SP-49 (cell line): Measurements from ENCODE around the genes GOLGA5 and ITPK1.

DNA sequence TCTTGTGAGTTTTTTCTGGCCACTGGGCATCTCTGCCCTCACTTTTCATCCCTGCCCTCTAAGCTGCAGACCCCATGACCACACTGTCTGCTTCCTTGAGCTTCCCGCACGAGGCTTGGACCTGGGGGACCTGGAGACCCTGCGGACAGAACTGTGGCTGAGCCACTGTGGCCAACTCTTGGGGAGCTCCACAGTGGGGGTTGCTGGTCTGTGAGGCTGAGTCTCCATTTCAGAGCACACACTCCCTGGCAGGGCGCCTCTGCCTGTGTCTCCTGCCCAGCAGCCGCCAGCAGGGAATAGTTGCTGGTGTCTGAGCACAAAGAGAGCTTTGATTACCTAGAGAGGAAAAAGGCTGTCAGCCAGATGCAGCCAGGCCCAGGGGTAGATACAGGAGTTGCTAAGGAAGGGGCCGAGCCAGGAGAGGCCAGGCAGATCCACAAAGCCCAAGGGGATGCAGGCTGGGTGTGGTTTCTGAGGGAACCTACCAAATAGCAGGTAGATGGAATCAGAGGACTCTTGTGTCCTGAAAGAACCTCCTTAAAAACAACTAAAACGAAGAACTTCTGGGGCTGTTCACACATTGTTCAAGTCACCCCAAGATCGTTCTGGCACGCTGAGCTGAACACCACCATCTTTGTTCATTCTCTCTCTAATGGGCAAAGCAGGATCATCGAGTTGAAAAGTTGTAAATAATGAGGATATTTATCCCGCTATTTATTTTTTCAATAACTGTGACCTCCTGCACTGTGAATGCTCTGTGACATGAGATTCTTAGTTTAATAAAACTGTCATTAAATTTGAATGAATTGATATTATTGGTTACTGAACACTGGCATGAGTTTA is 12.8 kb upstream of the RIN3 start:
- PRO-cap, result no peak

DNA sequence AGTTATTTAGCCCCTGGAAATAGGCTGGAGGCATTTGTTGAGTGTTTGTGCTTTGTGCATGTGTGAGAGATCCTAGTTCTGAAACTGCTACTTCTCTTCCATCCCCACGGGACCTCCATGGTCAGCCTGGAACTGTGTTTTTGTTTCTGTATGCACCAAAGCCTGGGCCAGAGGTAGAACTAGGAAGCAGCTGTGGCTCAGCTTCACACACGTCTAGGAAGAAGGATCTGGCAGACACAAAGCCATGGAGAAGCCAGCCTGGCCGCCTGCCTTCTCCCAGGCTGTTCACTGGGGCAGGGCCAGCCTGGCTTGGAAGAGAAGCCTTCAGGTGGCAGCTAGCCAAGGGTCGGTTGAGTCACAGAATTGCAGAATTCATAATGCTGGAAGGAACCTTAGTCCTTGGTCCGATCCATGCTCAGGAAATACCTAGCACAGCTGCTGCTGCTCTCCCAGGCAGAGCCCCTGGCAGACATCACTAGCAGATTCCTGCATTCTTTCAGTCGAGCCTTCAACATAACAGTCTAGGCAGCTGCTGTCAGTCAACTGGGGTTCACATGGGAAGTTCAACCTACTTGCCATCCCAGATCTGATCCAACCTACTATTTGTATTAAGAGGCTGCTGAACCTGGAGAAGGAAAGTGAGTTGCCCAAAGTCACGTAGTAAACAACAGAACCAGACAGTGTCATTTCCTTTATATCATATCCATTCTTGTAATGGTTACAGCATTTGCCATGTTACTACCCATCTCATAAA is 27.1 kb downstream of the RIN3 start:
- PRO-cap, result no peak

GRCh38 chr14:92615292-92616214 is 102.0 kb downstream of the RIN3 start:
- PRO-cap, result no peak

DNA sequence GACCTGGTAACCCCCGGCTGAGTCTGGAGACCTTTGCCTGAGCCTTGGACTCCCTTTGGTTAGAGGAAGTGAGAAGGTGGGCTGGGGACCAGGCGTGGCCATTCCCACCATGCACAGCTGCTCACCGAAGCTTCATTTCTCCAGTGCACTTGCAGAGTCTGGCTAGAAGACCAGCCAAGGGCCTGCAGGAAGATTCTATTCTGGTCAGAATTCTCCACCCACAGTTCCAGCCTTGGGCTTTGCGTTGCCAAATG is 73.0 kb downstream of the LGMN start:
- PRO-cap, result no peak

GRCh38 chr14:92709465-92710056 is 38.9 kb downstream of the LGMN start:
- PRO-cap, result no peak

DNA sequence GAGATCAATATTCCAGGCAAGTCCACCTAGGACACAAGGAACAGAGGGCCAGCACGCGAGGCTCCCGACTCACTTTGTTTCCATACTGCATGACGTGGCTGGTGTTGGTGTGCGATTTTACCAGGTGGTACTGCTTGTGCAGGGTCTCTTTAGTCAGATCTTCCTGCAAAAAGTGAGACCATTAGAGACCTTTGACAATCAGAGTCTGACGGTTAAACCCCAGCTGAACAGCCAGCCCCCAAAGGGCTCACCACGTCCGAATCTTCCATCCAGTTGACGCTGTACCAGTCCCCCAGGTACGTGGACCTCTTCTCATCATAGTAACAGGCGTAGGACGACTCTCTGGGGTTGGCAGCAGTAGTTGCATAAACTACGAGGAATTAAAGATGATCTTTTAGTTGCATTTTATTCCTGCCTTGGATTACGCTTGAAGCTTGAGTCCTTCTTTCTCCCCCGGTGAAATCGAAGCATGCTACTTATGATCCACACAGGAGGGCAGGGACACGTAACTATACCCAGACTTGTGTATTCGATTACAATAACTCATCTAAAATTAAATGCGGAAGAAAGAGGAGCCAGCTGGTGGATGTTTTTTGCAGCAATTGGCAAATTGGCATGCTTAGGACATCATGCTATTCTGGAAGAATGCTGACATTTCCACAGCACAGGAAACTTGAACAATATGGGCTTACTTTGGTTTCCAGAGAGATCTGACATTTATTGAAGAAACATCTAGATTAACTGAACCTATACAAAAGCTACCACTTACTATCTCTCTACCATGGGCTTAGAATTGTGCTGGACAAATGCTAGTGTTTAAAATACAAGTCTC is 36.6 kb downstream of the LGMN start:
- PRO-cap, result no peak

DNA sequence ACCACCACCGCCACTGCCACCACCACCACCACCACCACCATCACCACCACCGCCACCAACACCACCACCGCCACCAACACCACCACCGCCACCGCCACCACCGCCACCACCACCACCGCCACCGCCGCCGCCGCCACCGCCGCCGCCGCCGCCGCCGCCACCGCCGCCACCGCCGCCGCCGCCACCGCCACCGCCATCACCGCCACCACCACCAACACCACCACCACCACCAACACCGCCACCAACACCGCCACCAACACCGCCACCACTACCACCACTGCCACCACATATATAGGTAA is 29.3 kb downstream of the LGMN start:
- PRO-cap, result no peak

DNA sequence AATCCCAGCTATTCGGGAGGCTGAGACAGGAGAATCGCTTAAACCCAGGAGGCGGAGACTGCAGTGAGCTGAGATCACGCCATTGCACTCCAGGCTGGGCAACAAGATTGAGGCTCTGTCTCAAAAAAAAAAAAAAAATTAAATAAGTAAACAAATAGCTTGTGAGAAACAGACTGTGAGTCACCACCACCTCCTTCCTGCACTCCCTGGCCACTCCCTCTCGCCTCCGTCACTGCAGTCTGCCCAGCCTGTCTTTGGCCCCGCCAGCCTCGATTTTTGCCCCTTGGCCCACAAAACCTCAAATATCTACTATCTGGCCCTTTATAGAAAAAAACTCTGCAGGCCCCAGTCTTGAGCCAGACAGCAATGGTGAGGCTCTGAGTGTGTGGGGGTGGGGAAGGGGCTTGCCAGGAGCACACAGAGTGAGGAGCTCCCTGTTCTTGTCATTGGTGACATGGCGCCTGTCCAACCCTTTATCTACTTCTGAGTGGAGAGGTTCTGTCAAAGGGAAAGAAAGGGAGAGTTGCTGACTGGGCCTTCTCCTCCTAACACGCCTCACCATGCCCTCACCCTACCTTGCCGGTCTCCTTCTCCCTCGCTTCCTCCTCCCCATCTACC is 22.2 kb downstream of the LGMN start:
- PRO-cap, result no peak

GRCh38 chr14:92768136-92768498 is 19.7 kb upstream of the LGMN start:
- PRO-cap, result no peak

DNA sequence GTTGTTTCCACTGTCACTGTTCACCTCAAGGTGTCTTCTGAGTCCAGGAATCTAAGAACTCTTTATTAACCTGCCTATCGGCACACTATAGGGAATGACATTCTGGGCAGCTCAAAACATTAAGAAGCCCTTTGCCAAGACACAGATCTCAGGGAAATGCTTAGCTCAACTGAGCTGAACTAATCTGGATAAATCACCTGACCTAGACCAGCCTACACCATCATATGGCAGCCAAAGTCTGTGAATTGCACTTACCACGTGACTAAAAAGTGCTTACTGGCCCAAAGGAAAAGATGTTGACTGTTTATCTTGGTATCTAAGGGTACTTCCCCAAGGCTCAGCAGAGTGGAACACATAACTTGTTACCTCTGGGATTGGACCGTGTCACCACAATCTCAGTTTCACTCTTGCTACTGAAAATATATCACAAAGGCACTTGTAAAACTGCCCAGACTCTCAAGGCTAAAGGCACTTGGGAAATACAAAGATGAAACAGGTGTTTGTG is 18.9 kb upstream of the GOLGA5 start:
- PRO-cap, result no peak

- PRO-cap, result no peak
Observed at GRCh38 chr14:92794105-92795061, at the start of gene GOLGA5. TSS of gene GOLGA5 (plus strand) at chr14:92794305.

DNA sequence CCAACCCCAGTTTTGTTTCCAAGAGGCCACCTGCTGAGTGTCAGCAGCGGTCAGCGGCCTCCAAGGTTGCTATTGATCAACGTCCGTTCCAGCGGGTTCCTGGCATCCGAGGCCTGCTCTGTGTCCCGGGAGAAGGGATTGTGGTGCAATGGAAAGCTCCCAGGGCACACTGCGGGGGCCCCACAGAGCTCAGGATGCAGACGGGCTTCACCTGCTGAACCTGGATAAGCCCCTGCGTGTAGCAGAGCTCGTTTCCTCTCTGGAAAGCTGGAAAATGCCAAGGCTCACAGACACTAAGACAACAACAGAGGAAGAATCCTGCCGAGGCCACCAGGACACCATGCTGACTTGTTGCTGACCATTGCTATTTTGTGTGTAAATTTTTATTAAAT is 44.8 kb upstream of the CHGA start:
- PRO-cap, result no peak

- PRO-cap, result no peak
Observed at GRCh38 chr14:92922414-92922795, 545 bp upstream of the CHGA start.

- PRO-cap, result no peak
Observed at GRCh38 chr14:92932330-92933081, 9.6 kb downstream of the CHGA start.

GRCh38 chr14:93009248-93009985 is 86.5 kb downstream of the CHGA start:
- PRO-cap, result no peak

GRCh38 chr14:93049337-93049892 is 66.3 kb downstream of the ITPK1 start:
- PRO-cap, result no peak

- PRO-cap, result no peak
Observed at GRCh38 chr14:93049893-93050487, 65.7 kb downstream of the ITPK1 start.

DNA sequence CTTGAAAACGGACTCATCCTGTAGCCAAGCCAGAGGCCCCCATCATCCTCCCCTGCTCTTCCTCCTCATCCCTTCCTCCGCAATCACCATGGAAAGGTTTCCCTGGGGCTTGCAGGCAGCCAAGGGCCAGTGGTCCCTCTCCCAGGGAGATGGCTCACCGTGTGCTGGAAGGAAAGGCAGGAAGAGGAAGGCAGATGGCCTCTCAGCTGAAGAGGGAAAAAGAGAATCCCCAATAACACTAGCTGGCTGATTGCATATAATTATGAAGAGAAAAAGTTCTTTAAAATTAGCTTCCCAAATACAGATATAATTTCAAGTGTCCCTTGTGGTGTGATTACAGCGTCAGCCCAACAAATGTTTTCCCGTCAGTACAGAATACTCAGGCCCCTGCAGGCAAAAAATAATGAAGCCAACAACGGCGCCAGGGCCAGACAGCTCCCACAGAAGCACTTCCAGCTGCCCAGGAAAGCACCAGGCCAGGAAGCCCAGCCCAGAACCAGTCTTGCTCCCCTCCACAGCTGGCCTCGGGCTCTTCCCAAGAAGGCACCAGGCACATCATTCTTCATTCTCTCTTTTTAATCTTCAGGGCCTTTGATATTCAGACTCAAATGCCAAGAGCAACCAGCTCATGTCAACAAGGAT is 24.7 kb downstream of the ITPK1 start:
- PRO-cap, result no peak

DNA sequence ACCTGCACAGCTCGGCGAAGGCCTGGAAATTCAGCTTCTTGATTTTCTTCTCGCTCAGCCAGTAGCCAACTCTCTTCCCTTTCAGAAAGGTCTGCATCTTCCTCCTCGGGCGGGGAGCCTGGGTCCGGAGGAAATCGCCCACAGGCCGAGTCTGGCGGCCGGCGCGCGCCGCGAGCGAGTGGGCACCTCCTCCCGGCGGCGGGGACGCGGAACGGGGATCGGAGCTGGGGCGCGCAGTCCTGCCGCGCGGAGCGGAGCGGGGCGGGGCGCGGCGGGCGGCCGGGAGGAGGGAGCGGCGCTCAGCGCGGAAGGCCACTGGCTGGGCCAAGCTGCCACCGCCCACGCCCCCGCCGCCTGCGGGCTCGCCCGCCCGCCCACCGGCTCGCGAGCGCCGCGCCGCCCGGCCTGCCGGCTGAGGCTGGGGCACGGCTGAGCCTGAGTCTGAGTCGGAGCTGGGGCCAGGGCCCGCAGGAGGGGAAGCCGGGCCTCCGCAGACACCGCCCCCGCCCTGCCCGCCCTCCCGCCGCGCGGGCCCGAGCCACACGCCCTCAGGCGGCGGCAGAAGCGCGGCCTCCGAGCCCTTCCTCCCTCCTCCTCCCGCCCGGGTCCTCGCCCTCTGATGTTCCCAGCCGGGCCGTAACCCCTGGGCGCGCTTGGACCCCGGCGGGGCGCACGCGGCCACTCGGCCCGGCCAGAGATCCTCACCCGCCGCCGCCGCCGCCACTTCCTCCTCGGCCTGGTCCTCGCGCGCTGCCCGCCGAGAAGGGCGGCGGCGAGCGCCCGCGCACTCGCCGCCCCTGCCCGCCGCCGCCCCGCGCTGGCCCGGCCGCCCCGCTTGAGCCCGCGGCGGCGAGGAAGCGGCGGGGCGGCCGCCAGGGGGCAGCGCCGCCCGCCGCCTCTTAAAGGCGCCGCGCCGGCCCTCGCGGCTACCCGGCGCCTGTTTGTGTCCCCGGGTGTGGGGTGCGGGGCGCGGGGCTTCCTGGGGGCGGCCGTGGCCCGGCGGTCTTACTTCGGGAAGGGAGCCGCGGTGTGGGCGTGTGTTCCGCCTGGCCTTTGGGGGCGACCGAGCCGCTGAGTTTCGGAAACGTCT is at the start of gene ITPK1:
TSS of gene ITPK1 (minus strand) at position 859 of the 1,090 bp plus-strand sequence.
- PRO-cap, result bidirectional peak, plus-strand start at position 444 of the sequence, minus-strand start at position 213 of the sequence; bidirectional peak, plus-strand start at position 929 of the sequence, minus-strand start at position 819 of the sequence

DNA sequence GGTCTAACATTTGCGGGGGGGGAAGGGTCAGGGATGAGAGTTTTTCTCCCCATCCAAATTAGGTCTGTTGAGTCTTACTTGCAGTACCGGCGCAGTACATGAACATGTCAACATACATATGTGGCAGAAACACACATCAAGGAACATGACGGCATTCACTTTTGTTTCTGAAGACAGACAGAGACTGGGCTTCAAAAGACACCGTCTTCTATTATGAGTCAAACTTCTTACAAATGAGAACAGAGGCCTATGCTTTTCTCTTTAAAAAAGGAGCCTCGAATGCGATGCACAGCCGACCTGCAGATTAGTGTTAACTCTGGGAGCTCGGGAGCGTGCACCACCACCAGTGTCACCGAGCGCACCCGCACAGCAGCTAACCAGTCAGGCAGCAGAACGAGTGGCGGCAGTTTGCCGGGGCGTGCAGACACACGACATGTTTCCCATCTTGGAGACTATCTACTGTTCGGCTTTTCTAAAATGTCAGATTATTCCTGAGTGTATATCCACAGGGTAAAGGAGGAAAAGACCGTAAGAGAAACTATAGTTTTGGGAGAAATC is 32.9 kb downstream of the UBR7 start:
- PRO-cap, result no peak